Metastatic Lung Carcinoma in the Adrenal Gland (tissue), 1 donor: Measurements from ENCODE around the genes PTPN13 and DMP1.

- PRO-cap: no peak
These were observed 11.7 kb upstream of the PTPN13 start for GRCh38 chr4:86582456-86582867.

- PRO-cap: bidirectional peak, plus-strand start at chr4:86594325, minus-strand start at chr4:86594062
These were observed at the start of gene PTPN13 for GRCh38 chr4:86594265-86594387. TSS of gene PTPN13 (plus strand) at chr4:86594315.

GRCh38 chr4:86595495-86595908 is 1.4 kb downstream of the PTPN13 start:
- PRO-cap: no peak

GRCh38 chr4:86936046-86936551 is 1.3 kb downstream of the AFF1 start:
- PRO-cap: bidirectional peak, plus-strand start at chr4:86936358, minus-strand start at chr4:86936179

DNA sequence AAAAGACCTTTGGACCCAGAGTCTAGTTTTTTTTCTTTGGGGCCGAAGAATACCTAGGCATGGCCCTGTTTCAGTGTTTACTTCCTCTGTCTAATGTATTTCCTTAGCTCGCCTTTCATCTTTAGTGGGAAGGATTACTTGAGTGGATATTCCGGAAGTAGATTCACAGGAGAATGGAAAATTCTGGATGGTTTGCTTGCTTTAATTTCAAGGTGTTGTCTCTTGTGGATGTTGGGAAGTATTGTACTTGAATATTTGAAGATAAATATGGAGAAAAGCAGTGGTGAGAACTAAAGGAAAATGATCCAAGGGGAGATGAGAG is 1.7 kb downstream of the AFF1 start:
- PRO-cap: no peak

- PRO-cap: no peak
These were observed 106.5 kb downstream of the AFF1 start for GRCh38 chr4:87041109-87041838.

DNA sequence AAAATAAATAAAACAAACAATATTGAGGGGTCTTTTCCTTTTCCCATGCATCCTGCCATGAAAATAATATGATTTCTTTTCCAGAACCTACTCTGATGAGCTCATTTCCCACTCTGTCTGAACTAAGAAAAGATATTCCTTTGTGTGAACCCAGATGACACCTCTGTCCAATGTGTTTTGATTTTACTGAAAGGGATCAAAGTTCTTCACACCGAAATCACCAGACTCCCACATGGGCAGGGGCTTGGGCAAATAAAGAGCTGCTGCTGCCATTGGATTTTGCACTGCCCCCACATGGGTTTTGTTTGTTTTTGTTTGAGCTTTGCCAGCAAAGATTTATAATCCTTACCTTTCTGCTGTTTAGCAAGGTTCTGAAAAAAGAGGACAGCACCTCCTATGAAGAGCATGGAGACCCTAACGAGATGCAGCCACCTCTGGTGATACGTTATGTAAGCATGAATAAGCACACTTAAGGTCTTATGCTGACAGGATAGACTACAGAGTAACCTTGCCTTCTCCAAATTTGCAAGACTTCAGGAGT is 44.4 kb downstream of the HSD17B13 start:
- PRO-cap: no peak

GRCh38 chr4:87388873-87389216 is 2.1 kb downstream of the HSD17B11 start:
- PRO-cap: no peak

DNA sequence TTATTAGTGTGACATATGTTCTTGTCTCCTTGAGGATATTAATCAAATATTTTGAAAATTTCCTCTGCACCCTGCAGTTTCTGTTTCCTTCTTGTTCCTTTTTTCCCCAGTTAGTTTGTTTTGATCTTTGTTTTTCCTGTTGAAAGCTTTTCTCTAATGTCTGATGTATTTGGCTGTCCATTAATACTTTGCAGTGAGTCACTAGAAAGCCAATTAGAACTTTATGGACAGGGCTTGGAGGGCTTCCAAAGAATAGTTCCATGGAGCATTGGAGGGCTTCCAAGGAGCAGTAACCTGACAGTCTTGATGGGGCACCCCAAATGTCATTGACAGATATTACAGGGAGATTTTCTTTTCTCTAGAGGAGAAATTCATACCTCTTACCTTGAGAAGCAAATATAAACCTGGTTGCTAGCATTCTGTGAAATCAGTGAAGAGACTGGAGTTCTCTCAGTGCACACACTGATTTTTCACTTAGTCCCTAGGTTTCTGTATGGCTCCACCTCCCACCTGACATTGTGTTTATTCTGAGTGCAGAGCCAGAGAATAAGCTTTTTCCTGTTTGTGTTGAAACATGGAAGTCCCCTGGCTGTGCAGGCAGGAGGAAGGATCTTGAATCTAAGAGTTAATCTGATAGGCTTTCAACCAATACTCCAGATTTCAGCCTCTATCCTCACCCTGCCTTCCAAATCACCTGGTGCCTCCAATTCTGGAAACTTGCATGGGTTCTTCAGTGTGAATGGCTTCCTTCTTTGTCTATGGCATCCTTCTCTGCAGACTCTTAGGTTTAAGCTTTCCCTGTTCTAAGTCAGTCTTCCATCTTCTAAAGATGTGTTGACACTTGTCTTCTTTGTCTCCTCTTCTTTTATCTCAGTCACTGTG is 26.4 kb downstream of the SPARCL1 start:
- PRO-cap: no peak

- PRO-cap: no peak
These were observed 648 bp upstream of the SPARCL1 start for GRCh38 chr4:87529799-87530249.

- PRO-cap: no peak
These were observed 30.4 kb upstream of the SPARCL1 start for GRCh38 chr4:87559465-87560027.

DNA sequence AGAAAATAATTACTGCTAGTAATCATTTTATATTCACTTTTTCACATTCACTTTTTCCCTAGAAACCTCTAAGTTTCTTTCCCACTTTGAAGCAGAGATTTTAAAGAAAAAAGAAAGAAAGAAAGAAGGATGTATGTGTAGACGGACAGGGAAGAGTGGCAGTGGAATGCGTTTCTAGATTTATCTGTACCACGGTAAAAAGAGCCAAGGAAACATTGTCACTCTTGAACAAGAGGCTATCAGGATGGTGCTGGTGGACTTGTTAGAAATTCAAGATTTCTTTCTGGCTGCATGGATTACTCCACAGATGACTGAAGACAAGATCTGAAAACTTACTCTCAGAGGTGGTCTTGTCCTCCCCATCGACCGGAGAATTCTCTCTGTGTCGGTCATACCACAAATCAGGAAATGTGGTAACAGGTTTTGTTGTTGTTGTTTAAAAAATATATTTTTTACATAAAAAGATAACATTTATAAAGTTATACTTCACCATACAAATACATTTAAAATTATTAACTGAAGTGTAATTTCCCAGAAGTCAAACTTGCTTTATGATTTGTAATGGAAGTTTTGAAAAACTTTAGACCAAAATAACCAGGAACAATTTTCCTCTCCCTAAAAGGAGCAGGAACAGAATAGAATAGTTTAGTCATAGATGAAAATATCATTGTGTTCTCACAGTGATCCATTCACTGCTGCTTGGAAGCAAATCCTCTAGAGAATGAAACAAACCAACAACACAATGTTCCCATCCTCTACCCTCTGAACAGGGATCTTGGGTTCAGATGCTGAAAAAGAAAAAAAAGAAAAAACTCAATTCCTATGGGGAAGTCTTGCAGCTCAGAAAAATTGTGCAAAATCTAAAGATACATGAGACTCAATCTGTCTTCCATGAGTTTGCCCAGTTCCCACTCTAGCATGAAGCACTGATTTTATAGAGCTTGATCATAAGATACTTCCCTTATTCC is 11.9 kb downstream of the DSPP start:
- PRO-cap: no peak

DNA sequence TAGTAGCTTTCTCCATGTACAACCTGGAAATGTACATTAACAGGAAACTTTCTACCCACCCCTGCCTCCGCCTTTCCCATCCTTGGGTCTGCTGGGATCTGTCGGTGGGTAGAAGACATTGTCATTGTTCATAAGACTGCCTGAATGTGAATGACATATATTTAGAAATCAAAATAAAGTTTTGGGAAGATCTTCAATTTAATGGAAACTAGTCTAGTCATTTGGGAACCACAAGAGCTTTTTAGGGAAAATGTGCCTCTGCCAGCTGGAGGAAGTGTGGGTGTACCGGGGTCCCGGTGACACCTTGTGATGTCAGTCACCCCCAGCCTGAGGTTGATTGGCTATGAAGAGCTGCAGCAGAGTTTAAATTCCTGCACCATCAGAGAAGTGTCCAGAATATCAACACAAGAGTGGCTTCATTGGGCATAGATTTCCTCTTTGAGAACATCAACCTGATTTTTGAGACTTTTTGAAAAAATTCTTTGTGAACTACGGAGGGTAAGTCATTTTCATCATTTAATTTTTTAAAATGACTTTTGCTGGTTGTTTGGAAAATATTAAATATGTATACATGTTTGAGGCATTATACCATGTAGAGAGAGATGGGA is at the start of gene DMP1:
Gene DMP1, plus strand, starts transcription at position 394 of the 608 bp plus-strand sequence.
- PRO-cap: no peak

DNA sequence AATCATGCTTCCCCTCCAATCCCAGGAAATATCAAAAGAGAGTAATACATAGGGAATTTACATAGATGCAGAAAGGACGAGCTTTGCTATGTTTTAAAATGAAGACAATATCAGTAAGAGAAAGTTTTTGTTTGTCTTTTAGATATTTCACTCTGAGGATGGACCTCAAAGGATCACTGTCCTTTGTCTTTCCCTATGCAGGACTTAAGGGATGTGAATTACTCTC is 28.0 kb downstream of the DMP1 start:
- PRO-cap: no peak

DNA sequence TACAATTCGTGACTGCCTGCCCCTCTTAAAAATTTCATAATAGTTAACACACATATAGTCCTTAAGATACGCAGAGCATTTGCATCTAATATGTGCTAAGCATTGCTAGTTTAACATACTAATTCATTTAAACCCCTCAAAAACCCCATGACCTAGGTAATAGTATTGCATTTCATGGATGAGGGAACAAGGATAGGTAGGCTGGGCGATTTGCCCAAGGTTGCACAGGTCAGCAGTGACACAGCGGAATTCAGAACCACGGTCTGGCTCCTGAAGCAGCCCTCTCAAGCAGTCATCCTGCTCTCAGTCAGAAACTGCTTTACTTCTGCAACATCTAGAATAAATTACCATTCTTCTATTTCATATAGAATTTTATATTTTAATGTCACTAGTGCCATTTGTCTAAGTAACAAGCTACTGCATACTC is 704 bp upstream of the SPP1 start:
- PRO-cap: no peak

DNA sequence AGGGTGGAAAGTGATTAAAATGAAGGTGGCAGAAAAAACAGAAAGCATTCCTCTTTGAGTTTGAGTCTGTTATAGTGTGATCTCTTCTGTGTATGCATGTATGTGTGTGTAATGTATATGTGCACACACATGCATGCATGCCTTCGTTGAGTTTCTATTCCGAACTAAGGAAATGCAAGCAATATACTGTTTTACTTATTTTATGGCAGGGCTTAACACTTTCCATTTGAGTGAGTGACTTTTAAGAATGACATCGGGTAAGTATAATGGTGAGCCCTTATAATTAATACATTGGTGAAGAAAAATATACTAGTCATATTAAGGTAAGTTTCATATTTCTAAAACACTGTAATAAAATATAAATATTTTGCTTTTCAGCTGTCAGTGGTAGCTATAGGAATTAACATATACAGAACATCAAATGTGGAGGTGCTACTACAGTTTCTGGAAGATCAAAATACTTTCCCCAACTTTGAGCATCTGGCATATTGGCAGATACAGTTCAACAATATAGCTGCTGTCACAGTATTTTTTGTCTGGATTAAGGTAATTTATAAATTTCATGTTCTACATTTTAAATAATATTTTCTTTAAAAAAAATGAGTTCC is 44.3 kb downstream of the PKD2 start:
- PRO-cap: no peak

GRCh38 chr4:88065060-88066021 is 57.9 kb downstream of the PKD2 start:
- PRO-cap: no peak

DNA sequence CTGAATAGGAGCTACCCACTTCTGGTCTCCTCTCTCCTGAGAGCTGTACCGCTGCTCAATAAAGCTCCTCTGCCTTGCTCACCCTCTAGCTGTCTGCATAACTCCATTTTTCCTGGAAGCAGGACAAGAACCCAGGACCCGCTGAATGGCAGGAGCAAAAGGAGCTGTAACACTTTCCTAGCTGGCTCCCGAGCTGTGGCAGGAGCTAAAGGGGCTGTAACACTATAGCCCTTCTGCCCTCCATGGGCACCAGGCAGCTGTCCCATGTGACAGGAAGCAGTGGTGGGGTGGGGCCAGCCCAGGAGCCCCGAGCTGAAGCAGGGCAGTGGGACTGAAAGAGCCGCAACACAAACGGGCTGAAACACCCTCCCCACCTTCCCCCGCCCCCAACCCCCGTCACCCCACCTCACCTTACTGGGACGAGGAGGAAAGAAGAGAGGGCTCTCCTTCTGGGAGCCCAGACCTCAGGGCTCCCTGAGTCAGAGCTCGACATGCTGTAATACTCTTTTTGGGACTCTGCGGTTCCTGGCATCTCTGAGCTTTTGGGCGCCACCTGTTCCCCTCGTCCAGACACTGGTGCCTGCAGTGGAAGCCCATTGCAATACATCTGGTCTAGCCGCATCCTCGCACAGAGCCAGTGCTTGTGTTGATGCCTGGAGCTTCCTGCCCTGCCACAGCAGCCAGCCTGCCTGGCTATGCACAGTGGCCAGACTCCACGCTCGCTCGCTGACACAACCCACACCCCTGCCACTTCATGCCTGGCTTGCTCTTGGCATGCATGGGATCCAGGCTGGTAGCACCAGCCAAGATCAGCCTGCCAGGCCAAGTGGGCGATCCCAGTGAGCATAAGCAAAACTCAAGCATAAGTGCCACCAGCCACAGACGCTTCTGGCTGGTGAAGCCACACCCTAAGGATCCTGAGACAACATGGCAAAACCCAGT is 39.3 kb downstream of the PPM1K start:
- PRO-cap: no peak

- PRO-cap: no peak
These were observed 36.3 kb upstream of the PPM1K start for GRCh38 chr4:88320496-88321293.

DNA sequence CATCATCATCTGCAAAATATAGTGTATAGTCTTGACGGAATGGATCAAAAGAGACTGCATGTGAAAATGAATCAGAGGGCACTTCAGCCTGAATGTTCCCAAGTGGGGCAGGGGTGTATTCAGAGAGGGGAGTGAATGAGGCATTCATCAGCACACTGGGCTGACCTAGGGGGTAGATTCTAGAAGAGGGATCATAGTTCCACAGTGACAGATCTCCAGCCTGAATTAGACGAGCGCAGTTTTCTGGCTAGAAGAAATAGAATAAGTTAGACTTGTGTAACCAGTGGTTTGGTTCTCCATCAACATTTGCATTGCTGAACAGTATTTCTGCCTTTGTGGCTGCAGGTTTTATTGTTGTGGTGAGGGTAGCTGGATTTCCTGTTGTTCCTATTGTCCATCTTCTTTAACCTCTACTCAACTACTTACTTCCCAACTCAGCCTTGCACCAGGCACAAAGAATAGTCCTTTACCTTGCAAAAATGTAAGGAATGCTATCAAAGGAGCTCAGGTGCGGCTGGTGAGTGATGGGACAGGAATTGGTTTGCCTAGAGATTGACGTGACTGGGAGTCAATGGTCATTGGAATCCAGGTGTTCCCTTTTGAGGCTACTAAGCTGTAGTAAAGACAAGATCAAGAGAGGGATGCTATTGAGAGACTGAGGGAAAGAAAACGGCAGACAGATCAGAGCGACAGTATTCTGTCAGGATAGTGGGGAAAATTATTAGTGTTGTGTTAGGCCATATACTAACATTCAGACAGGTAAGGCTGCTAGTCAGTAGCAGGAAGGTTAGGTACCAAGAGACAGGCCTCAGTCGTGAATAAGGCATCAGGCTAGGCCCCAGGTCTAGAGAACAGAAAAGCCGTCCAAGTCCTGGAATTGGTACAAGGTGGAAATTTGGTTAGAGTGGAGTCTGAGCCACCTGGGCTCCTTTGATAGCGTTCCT is 50.8 kb downstream of the NAP1L5 start:
- PRO-cap: no peak